Spinal cord (tissue), 3 donors: Measurements from ENCODE around the genes CENPVL1, GPR173 and FGD1.

DNA sequence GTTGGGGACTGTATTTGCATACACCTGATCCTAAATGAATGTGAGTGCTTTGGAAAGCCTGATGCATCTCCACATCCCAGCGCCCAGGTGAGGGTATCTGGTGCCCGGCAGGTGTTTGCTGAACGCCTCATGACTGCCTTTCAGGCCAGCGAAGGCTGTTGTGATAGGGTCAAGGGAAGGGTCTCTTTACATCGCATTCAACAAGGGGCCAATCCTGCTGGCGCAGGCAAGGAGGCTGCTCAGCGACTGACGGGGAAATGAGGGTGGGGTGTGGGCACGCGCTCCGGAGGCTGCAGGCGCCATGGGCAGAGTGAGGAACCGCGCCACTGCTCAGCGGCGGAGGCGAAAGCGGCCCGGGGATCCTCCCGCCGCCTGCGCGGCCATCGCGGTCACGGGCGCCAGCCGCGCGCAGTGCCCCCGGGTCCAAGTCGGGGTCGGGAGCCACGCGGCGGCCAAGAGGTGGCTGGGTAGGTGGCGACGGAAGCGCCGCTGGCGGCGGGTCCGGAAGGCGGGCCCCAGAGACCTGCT lies at the start of gene CENPVL1:
Gene CENPVL1 (plus strand): TSS at position 302 of the 528 bp plus-strand sequence.
- PRO-cap, result no peak
- RAMPAGE, long total RNA, result no peak

DNA sequence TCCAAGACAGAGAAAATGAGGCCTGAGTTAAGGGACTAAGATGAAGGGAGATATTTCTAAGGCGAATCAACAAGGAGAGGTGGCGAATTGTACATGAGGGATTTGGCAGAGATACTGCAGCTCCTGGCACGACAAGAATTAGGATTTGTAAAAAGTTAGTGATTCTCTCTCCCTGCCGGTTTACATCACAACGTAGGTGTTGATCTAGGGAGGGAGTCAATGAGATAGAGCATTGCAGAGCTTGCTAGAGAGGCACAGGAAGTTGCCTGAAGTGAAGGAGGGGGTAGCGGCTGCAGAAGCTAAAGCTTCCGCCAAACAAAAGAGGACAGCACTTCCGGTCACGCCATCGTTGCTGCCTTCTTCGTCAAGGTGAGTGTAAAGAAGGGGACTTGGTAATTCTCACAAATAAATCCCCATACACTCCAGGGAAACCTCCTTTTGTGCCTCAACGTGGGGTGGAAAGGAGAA lies 59.5 kb downstream of the GSPT2 start:
- PRO-cap, result no peak
- RAMPAGE, long total RNA, result no peak

- PRO-cap, result no peak
- RAMPAGE, long total RNA, result no peak
Measured at GRCh38 chrX:51891710-51892756, 1.4 kb upstream of the MAGED1 start.

- PRO-cap, result no peak
- RAMPAGE, long total RNA, result no peak
Measured at GRCh38 chrX:52368449-52368849, 372 bp upstream of the XAGE2 start.

- PRO-cap, result no peak
- RAMPAGE, long total RNA, result no peak
Measured at GRCh38 chrX:52983209-52983710, 24.9 kb upstream of the FAM156A start.

- PRO-cap, result no peak
- RAMPAGE, long total RNA, result no peak
Measured at GRCh38 chrX:53048092-53049299, at the start of gene GPR173. GPR173 (plus strand) TSS chrX:53048789.

DNA sequence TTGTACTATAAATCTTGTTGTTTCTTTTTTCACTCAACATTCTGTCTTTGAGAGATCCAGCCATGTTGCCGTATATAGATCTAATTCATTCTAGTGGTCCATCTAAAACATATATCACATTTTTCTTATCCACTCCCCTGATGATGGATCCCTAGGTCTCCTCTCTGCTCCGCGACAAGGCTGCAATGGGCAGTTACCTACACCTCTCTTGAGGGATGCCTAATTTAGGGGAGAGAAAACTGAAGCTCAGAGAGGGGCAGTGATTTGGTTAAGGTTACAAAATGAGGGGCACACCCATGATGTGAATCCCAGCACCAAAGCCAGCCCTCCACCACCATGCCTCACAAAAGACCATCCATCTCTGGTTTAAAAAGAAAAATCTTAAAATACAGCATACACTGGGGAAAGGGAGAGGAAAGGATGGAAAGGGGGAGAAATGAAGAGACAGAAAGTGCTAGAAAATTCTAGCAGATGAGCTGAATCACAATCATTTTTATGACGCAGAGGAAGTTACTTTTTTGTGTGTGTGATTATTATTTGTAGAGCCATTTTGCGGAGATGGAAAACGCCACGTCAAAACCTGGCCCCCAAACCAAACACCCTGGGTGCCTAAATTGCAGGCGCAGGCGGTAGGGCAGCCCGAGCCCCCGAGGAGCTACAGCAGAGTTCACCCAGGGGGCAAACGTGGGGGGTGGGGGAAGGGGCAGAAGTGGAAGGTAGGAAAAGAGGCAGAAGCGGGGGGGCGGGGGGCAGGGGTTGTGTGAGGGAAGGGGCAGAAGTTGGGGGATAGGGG lies 1.4 kb upstream of the TSPYL2 start:
- PRO-cap, result no peak
- RAMPAGE, long total RNA, result no peak

GRCh38 chrX:53086423-53086975 lies 4.3 kb downstream of the TSPYL2 start:
- PRO-cap, result no peak
- RAMPAGE, long total RNA, result no peak

DNA sequence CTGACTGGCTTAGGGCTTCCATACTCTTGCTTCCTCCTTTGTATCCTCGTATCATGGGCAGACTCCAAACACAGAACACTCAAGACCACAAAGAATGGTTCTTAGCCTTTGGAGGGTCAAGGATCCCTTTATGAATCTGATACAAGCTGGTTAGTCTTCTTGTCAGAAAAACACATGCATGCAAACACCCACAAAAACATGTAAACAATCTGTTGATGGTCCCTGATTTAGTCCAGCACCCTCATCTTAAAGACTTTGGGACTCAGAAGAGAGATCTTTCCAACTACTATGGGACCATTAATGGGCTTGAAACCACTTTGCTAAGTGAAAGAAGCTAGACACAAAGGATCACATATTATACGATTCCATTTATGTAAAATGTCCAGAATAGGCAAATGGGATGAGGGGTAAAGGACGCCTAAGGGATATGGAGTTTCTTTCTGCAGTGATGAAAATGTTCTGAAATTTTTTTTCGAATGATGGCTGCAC lies 34.0 kb downstream of the KDM5C start:
- PRO-cap, result no peak
- RAMPAGE, long total RNA, result no peak

GRCh38 chrX:53309393-53309830 lies 11.7 kb downstream of the IQSEC2 start:
- PRO-cap, result no peak
- RAMPAGE, long total RNA, result no peak

DNA sequence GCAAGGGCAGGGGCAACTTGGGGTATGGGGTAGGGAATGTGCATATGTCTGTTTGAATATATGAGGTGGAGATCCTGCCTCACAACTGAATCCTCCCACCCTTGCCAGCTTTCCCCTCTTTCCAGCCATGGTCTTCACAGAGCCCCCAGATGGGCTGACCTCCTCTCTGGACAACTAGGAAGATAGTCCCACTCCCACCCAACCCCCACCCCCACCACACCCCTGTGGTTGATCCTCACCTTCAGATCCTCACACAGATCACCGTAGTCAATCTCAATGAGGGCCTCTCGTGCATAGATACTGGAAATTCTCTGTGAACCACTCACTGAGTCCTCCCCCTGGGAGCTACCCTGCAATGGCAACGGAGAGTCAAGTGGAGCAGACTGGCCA lies 27.9 kb downstream of the SMC1A start:
- PRO-cap, result no peak
- RAMPAGE, long total RNA, result no peak

- PRO-cap, result no peak
- RAMPAGE, long total RNA, result no peak
Measured at GRCh38 chrX:53440091-53441309, 6.3 kb upstream of the HSD17B10 start.

GRCh38 chrX:53535893-53536935 lies 102.0 kb upstream of the HSD17B10 start:
- PRO-cap, result no peak
- RAMPAGE, long total RNA, result no peak

DNA sequence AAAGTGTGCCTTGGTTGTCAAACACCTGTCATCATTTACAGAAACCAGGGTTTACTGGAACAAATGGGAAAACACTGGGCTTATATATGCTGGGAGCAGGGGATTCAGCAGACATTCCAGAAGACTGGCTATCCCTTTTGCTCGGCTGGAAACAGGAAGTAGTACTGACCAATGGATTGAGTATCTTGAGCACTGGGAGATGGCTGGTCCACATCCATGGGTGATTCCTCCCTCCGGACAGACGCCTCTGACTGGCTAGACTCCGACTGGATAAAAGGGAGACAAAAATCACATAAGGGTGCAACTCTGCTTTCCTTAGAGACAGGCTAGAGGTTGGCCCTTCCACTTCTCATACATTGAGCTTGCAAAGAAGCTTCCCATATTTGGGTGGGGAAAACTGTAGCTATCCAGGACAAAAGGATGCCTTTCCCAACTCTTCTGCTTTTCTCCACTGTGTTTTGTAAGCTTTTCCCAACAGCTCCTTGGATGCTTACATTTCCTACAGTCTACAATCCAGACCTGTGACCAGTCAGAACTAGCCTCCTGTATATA lies 108.2 kb upstream of the HSD17B10 start:
- PRO-cap, result no peak
- RAMPAGE, long total RNA, result no peak

DNA sequence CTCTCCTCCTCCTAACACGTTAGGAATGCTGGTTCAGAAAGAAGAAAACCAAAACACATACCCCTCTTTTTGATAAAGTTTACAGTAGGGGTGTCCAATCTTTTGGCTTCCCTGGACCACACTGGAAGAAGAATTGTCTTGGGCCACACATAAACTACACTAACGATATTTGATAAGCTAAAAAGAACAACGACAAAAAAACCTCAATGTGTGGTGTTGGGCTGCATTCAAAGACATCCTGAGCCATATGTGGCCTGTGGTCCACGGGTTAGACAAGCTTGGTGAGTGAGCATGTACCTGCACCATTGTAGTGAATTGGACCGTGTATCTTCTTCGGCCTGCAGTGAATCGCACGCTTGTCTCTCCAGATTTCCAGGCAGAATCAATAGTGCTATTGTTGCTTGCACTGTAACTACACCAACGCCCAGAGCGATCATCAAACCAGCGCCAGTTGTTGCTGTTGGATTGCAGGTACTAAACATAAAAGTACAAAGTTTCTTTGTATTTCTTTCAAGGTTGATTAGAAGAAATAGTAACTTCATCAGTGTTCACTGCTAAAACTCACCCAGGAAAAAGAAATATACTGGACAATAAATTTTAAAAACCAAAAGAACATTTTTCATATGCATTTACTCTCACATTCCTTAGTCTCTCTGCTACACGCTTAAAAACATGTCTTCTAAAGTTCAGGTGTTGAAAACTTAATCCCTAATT lies 101.6 kb downstream of the HUWE1 start:
- PRO-cap, result no peak
- RAMPAGE, long total RNA, result no peak

DNA sequence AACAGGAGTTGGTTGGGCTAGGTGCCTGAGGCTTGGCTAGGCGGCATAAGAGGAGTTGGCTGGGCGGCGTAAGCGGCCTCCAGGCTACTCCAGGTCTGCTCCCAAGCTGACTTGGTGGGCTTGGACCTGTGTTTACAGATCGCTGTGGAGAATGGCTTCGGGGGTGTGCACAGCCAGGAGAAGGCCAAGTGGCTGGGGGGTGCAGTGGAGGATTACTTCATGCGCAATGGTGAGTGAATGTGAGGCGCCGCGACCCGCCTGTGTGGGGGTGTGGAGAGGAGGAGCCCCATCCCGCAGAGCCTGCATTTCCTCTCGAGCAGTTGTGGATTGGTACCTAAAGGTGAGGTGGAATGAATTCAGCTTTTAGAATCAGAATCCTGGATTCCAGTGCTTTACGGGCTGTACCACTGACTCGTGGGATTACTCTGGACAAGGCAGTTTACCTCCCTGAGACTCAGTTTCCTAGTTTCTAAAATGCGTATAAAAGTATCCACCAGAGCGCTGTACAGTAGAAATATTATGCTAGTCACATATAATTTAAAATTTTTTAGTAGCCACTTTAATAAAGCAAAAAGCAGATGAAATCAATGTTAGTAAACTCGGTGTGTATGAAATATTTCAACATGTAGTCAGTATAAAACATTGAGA lies 472 bp downstream of the TSR2 start:
- PRO-cap, result no peak
- RAMPAGE, long total RNA, result no peak

DNA sequence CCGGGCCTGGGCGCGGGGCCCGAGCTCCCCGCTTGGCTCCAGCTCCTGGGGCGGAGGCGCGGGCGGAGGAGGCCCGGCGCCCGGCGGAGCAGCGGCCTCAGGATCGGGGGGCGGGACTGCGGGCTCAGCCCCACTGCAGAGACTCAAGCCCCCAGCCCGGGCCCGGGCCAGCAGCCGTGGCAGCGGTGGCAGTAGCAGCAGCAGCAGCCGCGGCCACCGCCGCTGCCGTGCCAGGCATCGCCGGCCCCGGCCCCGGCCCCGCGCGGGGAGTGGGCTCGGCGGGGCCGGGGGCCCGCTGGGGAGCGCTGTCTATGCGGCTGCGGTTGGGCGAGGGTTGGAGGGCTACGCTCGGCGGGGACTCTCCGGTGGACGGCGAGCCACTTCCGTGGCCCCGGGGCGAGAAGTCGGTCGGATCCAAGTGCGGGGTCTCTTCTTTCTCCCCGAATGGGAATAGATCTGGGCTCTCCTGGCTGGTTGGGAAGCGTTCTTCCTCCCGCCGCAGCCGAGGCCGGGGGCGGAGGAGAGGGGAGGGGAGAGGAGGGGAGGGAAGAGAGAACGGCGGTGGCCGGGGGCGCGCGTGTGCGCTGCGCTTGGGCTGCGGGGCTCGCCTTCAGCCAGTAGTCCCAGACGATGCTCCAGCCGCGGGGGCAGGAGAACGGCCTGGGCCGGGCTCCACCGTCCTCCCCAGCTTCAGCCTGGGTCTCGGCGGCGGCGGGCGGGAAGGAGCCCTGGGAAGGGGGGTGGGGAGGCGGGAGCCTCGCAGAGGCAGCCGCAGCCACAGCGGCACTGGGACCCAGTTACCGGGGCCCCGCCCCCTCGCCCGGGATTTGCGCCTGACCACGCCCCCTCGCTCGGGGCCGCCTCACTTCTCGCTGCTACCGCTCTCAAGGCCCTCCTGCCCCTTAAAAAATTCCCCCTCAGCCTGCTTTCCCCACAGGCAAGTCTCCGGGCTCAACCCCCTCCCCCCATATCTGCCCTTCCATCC lies at the start of gene FGD1:
Gene FGD1 (minus strand): TSS at position 799 of the 985 bp plus-strand sequence.
- PRO-cap, result no peak
- RAMPAGE, long total RNA, result no peak

DNA sequence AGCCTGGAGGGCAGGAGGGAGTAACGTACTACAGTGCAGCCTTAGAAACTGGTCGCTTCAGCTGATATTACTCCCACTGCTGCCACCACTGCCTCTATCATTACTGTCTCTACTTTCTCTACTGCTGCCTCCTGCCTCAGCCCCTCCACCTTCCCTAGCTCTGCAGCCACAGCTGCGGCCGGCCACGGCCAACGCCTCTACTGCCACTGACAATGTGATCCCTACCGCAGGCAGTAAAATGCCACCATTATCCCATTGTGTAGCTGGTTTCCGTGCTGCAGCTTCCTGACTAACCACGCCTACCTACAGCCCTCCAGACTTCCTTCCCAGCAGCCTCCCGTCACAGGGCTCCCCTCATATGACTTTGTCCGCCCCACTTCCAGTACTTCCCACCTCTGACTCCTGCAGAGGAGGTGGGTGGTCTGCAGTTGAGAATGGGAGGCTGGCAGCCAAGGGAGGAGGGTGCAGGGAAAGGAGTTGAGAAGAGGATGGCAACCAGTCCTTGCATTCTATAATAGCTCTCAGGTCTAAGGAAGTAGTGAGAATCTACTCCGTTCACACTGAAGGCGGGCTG lies 32.9 kb upstream of the USP51 start:
- PRO-cap, result no peak
- RAMPAGE, long total RNA, result no peak

DNA sequence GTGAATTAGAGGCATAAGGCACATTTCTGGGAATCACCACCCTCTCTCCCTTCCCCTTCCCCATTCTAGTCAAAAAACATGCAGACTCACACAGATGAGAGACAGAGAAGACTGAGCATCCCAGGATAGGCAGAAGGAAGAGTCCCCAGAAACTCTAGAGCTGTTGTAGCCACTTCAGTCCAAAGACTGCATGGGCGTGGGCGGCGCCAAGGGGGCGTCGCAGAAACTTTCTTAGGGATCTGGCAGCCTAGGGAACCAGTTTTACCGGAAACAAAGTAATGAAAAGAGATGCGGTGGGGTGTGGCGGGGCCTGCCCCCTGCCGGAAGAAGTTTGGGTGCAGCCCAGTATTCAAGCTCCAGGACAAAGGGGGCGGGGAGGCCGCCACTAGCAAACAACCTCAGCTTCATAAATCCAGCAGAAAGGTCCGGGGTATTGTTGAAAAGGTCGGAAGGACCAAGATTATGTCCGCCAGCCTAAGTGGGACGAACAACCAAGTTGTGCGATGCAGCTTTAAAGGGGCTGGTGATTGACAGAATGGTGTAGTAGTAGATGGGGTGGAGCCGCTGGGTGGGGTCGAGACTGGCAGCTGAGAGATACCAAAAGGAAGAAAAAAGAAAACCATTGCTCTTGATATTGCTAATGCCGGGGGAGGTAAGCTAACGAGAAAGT lies 190.5 kb downstream of the RRAGB start:
- PRO-cap, result no peak
- RAMPAGE, long total RNA, result no peak

DNA sequence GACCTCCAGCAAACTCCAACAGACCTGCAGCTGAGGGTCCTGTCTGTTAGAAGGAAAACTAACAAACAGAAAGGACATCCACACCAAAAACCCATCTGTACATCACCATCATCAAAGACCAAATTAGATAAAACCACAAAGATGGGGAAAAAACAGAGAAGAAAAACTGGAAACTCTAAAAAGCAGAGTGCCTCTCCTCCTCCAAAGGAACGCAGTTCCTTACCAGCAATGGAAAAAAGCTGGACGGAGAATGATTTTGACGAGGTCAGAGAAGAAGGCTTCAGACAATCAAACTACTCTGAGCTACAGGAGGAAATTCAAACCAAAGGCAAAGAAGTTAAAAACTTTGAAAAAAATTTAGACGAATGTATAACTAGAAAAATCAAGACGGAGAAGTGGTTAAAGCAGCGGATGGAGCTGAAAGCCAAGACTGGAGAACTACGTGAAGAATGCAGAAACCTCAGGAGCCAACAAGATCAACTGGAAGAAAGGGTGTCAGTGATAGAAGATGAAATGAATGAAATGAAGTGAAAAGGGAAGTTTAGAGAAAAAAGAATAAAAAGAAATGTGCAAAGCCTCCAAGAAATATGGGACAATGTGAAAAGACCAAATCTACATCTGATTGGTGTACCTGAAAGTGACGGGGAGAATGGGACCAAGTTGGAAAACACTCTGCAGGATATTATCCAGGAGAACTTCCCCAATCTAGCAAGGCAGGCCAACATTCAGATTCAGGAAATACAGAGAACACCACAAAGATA lies 47.2 kb upstream of the KLF8 start:
- PRO-cap, result no peak
- RAMPAGE, long total RNA, result no peak